Helper T cell (primary cell): ENCODE data around the gene ZSWIM7.

DNA sequence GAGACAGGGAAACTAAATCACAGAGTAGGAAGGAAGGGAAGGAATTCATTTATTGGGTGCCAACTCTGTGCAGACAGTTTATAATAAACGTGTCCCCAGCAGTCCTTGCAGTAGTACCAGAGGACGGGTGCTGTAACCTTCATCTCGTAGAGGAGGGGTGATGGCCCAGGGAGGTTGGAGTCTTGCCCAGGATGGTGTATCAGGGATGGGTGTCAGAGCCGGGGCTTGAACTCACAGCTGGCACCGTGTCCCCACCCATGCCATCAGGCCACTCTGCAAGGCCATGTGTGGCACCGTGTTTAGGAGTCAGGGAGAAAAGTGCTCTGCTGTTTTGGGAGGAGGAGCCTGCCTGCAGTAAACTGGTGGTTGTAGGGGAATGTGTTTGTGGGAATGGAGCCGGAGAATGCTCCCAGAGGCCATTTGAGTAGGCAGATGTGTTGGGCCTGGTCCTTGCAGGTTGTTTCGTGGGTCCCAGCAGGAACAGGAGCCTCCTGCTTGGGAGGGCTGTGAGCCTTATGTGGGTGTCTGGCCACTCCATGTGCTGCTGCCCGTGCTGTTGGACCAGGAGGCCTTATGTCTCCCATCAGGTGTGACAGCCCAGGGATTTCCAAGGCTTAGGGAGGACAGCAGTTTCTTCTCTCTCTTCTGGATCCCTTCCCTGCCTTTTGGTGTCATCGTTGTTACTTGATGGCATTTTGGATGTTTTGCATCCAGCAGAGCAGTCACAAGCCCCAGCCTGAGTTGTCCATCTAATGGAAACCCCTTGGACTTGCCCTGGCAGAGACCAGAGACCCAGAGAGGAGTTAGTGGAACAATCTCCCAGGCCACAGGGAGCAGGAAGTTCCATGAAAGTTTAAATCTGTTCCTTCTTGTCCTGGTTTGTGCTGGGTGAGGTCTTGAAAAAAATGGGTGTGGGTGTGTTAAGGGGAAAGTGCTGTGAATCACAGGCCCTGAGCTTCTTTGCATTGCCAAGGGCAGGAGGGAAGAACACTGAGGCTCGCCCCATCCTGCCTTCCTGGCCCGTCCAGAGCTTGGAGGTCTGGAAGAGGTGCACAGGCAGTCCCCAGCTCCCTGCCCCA is 2.0 kb downstream of the ADORA2B start:
- PRO-cap, 2 experiments = no peak in any of the 2 experiments

DNA sequence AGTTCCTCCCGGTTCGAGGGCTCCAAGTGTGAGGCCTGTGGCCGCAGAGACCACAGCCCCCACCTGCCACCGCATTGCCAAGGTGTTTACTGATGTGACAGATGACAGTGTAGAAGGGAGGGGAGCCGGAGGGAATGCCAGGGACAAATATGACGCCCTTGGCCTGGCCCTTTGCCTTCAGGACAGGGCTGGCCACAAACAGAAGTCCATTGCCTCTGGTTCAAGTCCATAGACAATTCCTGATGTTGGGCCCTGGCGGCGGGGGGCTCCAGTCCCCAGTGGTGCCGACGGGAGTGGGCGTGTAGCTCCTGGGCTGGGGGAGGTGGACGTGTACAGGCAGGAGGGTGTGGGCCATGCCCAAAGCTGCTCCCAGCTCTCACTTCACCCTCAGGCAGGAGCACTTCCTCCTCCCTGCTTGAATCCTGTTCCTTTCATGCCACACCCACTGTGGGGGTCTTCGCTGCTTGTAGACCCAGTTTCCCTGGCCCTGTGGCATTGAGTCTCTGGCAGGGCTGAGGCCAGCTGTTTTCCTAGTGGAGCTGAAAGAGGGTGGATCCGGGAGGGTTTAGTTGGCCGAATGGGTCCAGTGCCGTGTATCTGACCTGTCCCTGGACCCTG is 3.3 kb downstream of the ADORA2B start:
- PRO-cap, 2 experiments = no peak in any of the 2 experiments

GRCh38 chr17:15998973-15999879 is at the start of gene ZSWIM7:
ZSWIM7 (minus strand) TSS chr17:15999704.
- PRO-cap, 2 experiments = peak in 2 of 2 experiments; most common plus-strand start chr17:15999824 (in 2); most common minus-strand start chr17:15999651 (in 1)

- PRO-cap, 2 experiments = no peak in any of the 2 experiments
Measured at GRCh38 chr17:16025414-16026017, 25.9 kb downstream of the TTC19 start.

- PRO-cap, 2 experiments = no peak in any of the 2 experiments
Measured at GRCh38 chr17:16044509-16045014, 44.9 kb downstream of the TTC19 start.

GRCh38 chr17:16287272-16287946 is 65.9 kb downstream of the CENPV start:
- PRO-cap, 2 experiments = peak in 2 of 2 experiments; most common minus-strand start chr17:16287882 (in 2)

GRCh38 chr17:16313348-16313995 is 39.8 kb downstream of the CENPV start:
- PRO-cap, 2 experiments = no peak in any of the 2 experiments

GRCh38 chr17:16427810-16428833 is 12.8 kb downstream of the TRPV2 start:
- PRO-cap, 2 experiments = no peak in any of the 2 experiments

- PRO-cap, 2 experiments = no peak in any of the 2 experiments
Measured at GRCh38 chr17:16434541-16435014, 19.2 kb downstream of the TRPV2 start.

- PRO-cap, 2 experiments = no peak in any of the 2 experiments
Measured at GRCh38 chr17:16436051-16436947, 20.9 kb downstream of the TRPV2 start.

DNA sequence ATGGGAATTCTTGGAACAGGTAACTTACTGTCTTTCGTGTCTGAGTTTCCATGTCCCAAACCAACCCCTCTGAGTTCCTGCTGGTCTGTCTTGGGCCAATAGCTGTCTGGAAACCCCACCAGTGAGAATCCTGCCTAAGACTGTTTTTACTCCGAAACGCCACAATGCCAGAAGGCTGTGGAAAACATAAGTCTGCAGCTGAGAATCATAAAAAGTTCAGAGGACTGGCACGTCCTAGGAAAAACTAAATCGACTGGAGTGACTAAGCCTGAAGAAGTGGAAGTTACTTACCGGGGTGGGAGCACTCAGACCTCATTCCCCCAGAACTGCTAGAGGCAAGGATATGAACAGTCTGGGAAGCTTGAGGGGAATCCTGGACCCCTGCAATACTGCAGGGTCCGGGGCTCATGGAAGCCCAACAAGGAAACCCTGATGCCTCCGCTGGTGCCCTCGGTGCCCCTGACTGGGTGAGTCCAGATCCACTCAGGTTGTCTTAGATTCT is 13.3 kb downstream of the LRRC75A start:
- PRO-cap, 2 experiments = no peak in any of the 2 experiments

GRCh38 chr17:16486122-16487435 is 5.4 kb downstream of the LRRC75A start:
- PRO-cap, 2 experiments = no peak in any of the 2 experiments

DNA sequence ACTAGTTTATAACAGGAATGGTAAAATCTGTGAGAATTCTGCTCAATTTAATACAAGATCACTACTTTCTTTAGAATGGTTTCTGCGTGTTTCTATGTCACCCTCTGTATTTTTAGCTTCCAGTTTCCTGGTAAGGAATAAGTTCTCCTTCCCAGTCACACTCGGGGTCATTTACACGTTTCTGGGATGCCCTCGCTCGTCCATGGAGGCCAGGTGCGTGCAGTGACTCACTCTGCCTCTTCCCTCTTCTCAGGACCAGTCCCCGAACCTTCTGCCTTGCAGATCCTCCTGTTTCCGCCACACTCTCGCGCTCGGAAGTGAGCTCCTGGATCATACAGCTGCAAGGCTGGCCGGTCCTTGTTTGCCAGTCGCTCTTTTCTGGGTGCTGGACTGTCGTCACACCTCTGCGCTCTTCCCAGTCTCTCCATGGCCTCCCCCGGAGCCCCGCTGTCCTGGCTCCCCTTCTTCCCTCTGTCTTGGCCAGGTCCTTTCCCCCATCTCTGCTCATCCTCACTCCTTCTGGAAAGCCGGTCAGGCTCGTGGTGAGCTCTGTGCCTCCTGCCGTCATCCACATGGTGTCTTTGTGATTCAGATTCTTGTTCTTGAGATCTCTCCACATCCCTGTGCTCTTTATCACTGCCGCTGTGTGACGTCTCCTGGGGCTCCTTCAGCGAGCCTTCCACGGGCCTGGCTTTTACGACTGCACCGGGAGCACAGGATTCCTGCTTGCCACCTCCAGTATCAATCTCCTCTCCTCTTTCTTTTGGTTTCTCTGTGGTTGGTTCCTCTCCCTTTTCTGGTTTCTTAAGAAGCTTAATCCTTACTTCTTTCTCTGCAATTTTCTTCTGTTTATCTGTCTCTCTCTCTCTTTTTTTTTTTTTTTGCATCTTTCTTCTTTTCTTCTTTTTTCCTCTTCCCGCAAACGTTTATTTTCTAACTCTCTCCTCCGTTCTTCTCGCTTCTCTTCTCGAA is 55.6 kb downstream of the CCDC144A start:
- PRO-cap, 2 experiments = no peak in any of the 2 experiments

- PRO-cap, 2 experiments = no peak in any of the 2 experiments
Measured at GRCh38 chr17:16975137-16975527, 3.2 kb upstream of the TNFRSF13B start.

DNA sequence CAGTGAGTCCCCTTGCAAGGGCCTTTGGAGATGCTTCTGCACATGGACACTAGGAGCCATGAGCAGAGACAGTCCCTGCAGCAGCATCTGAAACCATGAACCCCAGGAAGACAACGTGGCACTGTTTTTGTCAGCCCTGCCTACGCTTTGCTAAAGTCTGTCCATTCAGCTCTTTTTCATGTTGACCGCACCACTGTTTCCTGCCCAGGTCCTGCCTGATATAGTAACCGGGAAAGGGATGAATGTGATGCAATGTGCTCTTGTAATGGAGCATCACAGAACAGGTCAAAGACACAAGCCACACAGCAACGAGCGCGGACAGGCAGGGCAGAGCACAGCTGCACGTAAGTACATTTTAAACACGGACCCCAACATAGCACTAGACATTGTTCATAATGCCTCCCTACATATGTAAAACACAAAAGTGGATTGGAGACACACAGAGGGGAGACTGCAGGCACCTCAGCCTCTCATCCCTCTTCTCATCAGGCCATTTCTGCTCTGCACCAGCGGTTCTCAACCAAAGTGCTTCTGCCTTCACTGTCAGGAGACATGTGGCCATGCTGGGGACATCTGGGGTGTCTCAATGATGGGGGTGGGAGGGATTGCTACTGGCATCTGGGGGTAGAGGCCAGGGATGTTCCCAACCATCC is 16.9 kb upstream of the TNFRSF13B start:
- PRO-cap, 2 experiments = no peak in any of the 2 experiments

- PRO-cap, 2 experiments = no peak in any of the 2 experiments
Measured at GRCh38 chr17:17055403-17056063, 13.3 kb downstream of the MPRIP start.

DNA sequence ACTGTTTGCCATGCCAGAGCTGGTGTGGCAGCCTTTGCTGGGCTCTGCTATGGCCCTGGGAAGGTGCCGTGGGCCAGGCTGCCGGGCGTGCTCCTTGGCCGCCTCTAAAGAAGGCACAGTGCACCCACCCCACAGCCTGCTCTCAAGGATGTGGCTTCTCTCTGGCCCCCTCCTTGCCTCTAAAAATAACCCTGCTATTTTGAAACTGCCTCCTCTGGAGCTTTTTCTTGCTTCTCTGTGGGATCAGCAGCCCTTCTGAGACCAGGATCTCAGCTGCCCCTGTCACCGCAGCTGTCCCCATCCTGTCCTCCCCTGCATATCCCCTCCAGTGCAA is 80.0 kb downstream of the PLD6 start:
- PRO-cap, 2 experiments = no peak in any of the 2 experiments

DNA sequence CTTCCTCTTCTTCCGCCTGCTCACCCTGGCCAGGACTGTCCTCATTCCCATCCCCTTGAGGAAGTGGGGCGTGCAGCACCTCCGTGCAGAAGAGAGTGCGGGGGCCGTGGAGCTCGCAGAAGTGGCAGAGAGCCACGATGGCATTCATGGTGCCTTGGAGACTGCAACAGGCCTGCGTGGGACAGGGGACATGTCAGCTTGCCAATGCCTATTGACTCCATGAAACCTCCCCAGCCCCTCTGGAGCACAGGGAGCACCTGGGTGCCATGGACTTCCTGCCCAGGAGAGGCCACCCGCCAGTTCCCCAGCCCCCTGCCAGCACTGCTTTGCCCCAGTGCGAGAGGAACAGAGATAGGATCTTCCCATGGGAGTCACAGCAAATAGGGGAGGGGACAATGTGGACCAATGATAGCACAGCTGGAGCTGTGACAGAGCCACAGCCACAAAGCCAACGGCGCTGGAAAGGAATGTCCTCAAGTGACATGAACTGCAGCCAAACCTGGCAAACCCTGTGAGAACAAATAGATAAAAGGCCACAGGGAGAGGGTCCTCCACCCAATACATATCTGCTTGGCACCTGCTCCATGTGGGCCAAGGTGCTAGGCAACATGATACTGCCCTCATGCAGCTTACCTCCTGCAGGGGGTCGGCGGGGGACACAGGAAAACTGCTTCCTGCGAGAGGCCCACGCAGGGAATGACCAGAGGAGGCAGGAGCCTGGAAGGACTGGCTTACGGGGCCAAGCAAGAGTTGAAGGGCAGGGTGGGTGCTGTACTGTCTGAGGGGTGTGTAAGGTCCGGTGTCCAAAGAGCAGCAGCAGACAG is 8.8 kb downstream of the FLCN start:
- PRO-cap, 2 experiments = no peak in any of the 2 experiments

GRCh38 chr17:17229735-17230098 is 7.3 kb downstream of the FLCN start:
- PRO-cap, 2 experiments = no peak in any of the 2 experiments

DNA sequence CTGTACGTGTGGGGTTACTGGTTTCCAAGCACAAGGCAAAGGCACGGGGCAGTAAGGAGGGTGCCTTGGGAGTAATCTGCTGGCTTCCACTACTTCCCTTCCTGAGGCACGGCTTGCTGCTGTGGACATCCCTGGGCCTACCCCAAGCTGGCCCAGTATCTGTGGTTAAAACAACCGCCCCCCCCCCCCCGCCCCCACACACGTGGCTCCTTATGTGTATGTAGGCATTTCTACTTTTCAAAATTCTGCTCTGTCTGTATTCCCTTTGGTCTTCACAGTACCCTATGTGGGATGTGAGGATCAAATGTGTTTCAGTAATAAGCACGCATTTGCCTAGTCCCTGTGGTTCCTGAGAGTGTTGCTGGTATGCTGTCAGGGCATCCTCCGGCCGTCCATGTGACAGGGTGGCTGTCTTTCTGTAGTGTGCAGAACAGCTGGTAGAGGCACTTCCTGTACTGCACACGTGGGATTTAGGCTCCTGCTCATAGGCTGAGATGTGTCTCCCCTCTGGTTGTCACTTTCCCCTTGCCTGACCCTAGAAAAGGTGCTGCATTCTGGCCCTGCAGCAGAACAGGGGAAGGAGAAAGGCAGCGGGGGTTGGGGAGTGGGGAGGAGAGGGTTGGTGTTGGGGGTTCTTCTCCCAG is 2.2 kb downstream of the NT5M start:
- PRO-cap, 2 experiments = peak in 2 of 2 experiments; most common plus-strand start position 514 of the sequence (in 1); most common minus-strand start position 398 of the sequence (in 2)